ENCODE data around the genes TSPAN11 and FGD4.

DNA sequence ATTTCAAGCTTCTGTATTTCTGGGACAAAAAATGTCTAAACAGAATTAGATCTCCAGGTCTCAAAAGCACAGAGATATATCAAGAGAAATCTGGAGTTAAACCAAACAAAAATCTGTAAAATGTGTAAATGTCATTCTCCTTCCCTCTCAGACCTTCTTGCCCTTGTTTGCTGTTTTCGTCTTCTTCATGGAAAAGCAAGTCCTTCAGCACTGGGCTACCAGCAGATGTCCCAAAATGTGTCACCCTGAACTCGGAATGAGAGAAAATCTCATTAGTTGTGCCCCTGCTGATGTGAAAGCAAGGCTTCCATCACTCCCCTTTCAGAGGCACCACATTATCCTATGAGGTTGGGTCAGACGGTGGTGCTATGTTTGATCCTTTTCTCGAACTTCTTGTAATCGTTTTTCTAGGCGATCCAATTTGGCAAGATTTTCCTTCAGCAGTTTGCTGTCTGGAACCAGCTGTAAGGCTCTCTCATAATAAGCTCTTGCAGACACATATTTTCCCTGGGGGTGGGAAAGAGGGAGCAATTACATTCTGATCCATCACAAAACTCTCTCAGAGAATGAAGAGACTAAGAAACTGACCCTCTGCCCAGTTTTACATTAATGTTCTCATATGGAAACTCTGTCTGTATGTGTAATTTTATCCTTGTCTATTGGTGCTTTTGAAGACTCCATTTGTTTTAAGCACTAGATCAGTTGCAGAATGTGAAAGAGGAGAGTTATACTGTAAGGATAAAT lies 9.2 kb upstream of the OVCH1 start:
- PRO-cap, 2 experiments = no peak in any of the 2 experiments
- RAMPAGE, long total RNA, 4 experiments = no peak in any of the 4 experiments

- PRO-cap, 2 experiments = peak in 1 of 2 experiments; most common plus-strand start chr12:29546281 (in 1)
- RAMPAGE, long total RNA, 4 experiments = no peak in any of the 4 experiments
Measured at GRCh38 chr12:29546133-29546382, 48.6 kb upstream of the OVCH1 start.

- PRO-cap, 2 experiments = no peak in any of the 2 experiments
- RAMPAGE, long total RNA, 4 experiments = no peak in any of the 4 experiments
Measured at GRCh38 chr12:29574534-29574968, 77.1 kb upstream of the OVCH1 start.

GRCh38 chr12:29707962-29708482 lies 75.7 kb downstream of the TMTC1 start:
- PRO-cap, 2 experiments = no peak in any of the 2 experiments
- RAMPAGE, long total RNA, 4 experiments = no peak in any of the 4 experiments

- PRO-cap, 2 experiments = peak in 1 of 2 experiments; most common plus-strand start chr12:29754727 (in 1)
- RAMPAGE, long total RNA, 4 experiments = no peak in any of the 4 experiments
Measured at GRCh38 chr12:29754606-29755006, 29.1 kb downstream of the TMTC1 start.

DNA sequence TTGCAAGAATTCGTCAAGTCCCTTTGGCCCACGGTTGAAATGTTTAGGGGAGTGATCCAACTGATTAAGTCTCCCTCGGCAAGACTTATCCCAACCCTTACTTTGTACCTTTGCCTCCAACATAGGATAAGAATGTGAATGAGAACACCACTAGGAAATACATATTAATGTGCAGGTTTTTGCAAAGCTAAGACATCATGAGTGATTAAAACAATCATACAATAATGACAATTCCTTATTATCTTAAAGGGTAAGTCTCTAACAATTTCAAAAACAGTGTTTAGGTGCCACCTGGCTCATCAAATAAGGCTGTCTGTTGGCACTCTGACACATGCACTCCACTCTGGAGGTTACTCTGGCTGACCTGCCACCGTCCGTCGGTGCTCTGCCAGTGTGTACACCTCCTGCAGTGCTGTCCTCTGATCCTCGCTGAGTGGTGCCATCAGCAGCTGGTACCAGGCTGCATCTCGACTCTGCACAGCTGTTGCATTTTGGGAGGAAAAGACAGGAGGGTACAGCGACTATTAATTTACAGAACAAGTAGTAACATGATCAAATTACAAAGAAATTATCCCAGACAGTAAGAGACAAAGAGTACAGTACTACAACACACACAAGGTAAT lies 64.0 kb downstream of the IPO8 start:
- PRO-cap, 2 experiments = no peak in any of the 2 experiments
- RAMPAGE, long total RNA, 4 experiments = no peak in any of the 4 experiments

- PRO-cap, 2 experiments = no peak in any of the 2 experiments
- RAMPAGE, long total RNA, 4 experiments = no peak in any of the 4 experiments
Measured at GRCh38 chr12:30793450-30793723, 38.6 kb upstream of the CAPRIN2 start.

- PRO-cap, 2 experiments = peak in 1 of 2 experiments; most common plus-strand start chr12:30795242 (in 1)
- RAMPAGE, long total RNA, 4 experiments = no peak in any of the 4 experiments
Measured at GRCh38 chr12:30795085-30795527, 40.4 kb upstream of the CAPRIN2 start.

GRCh38 chr12:30860456-30860753 lies 66.1 kb upstream of the TSPAN11 start:
- PRO-cap, 2 experiments = no peak in any of the 2 experiments
- RAMPAGE, long total RNA, 4 experiments = no peak in any of the 4 experiments

DNA sequence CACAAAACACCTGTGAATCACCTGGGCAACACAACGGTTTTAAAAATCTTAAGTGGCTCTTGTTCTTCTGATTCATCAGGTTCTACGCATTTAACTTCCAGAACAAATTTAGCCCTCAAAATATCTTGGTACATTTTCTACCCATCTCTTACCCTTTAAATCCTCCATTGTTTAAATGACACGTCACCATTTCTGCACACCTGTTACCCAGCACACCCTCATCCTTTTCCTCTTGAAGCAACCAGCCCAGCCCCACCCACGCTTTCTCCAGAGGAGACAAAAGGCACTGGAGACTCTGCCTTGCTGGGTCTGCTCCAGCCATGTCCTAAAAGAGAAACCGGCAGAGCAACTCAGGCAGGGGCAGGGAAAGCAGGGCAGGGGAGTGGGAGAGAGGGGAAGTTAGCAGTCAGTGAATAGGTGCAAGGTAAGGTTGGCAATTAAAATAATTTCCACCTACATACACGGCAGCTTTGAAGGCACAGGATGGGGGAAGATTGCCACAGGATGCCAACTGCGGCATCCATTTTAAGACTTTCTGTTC lies 49.1 kb upstream of the TSPAN11 start:
- PRO-cap, 2 experiments = peak in 1 of 2 experiments; most common plus-strand start position 270 of the sequence (in 1)
- RAMPAGE, long total RNA, 4 experiments = no peak in any of the 4 experiments

DNA sequence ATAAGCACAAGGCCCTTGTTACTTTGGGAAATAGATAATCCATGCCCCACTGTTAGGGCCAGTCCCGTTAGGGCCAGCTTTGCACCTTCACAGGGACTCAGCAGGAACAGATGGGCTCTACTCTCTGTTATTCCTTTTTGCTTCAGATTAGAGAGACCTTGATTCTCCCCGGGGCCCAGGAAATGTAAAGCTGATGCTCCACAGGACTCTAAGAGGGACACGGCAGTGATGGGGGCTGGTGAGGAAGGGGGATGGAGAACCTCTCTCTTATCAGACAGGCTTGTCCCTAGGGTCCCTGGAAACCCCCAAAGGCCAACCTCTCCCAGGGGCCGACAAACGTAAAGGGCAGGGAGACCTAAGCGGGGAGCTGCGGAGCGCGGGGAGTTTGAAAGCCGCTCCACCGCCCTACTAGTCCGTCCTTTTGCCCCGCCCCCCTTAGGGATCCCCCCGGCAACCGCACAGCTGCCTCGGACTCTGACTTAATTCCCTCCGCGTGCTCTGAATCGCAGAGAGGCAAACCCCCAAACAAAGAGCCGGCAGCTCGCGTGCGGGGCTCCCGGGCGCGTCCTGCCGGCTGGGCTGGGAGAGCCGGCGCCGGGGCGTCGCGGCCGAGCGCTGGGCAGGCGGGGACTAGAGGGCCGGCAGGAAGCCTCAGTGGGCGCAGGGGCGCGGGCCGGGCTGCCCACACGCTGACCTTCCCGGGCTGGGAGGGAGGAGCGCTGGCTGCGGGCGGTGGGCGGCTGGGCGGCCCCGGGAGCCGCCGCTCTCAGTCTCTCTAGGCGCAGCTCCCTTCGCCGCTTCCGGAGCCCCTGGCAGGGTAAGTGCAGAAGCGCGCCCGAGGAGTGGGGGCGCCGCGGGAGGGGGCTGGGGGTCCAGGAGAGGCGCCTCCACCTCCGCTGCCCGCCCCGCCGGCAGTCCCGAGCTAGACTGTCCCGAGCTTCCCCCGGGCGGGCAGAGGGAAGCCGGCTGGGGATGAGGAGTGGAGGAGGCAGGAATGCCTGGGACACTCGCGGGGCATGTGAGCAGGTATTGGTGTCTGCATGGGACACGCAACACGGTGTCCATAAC lies at the start of gene TSPAN11:
Gene TSPAN11, plus strand, starts transcription at position 769 of the 1,068 bp plus-strand sequence.
- PRO-cap, 2 experiments = peak in 1 of 2 experiments; most common plus-strand start position 726 of the sequence (in 1); most common minus-strand start position 576 of the sequence (in 1)
- RAMPAGE, long total RNA, 4 experiments = start-site peak on the plus strand in 2 of 4 experiments, centred at positions 730 to 732 of the sequence, 8 to 39 reads per replicate

DNA sequence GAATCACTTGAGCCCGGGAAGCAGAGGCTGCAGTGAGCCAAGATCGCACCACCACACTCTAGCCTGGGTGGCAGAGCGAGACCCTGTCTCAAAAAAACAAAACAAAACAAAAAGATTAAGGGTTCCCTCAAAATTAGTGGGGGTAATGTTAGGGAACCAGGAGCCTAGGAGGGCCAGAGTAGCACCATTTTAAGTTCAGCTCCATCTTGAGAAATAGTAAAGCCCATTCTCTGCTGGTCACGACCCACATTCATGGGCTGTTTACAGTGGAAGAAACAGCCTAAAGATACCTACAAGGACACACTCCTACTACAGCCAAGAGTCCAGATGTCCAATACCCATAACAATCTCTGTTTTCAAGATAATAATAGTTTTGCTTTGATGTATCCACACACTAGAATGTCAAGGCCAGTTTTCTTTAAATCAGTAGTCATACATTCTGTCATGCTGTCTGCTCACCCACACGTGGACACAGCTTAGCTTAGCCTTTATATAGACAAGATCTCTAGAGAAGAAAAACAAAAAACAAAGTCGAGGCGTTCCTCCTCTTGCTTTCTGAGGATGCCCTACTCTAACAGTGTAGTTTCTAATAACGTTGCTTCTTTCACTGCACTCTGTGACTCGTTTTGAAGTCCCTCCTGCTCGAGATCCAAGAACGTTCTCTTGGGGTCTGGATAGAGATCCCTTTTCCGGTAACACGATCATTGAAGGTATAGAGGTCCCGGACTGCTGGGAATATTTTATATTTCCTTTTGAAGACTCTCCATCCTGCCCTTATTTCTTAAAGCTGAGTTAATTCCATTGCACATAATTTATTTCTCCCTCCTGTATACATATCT lies 17.9 kb upstream of the ETFBKMT start:
- PRO-cap, 2 experiments = no peak in any of the 2 experiments
- RAMPAGE, long total RNA, 4 experiments = no peak in any of the 4 experiments

- PRO-cap, 2 experiments = no peak in any of the 2 experiments
- RAMPAGE, long total RNA, 4 experiments = no peak in any of the 4 experiments
Measured at GRCh38 chr12:31646759-31647537, 12.5 kb upstream of the ETFBKMT start.

- PRO-cap, 2 experiments = peak in 1 of 2 experiments; most common plus-strand start chr12:31728484 (in 1)
- RAMPAGE, long total RNA, 4 experiments = no peak in any of the 4 experiments
Measured at GRCh38 chr12:31728375-31728640, 513 bp downstream of the AMN1 start.

DNA sequence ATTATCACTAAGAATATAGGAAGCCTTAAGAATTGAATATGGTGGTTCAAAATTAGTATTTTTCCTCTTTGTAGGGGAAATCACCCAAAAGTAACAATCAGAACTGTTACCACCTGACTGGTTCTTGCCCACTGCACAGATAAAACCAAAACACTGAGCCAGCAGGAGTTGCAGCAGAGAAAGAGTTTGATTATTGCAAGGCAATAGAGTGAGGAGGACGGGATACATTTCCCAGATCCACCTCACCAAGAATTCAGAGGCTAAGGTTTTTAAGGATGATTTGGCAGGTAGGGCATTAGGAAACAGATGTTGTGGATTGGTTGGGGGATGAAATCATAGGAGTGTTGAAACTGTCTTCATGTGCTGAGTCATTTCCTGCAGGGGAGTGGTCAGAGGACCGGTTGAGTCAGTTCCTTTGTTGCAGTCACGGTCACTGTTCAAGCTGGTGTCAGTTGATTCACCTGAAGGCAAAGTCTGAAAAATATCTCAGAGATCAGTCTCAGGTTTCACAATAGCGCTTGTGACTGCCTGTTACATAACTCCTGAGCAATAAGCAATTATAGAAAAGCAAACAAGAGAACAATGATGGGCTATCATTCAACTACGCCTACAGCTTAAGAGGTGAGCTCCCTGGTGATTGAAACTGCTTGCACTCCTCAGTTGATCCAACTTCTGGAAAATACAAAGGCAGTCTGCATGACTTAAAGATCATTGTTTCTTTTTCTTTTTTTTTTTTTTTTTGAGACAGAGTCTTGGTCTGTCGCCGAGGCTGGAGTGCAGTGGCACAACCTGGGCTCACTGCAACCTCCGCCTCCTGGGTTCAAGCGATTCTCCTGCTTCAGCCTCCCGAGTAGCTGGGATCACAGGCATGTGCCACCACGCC lies 20.4 kb upstream of the AMN1 start:
- PRO-cap, 2 experiments = no peak in any of the 2 experiments
- RAMPAGE, long total RNA, 4 experiments = no peak in any of the 4 experiments

GRCh38 chr12:31797376-31797922 lies 5.4 kb upstream of the H3-5 start:
- PRO-cap, 2 experiments = no peak in any of the 2 experiments
- RAMPAGE, long total RNA, 4 experiments = no peak in any of the 4 experiments

- PRO-cap, 2 experiments = no peak in any of the 2 experiments
- RAMPAGE, long total RNA, 4 experiments = no peak in any of the 4 experiments
Measured at GRCh38 chr12:31960571-31961488, 1.6 kb downstream of the RESF1 start.

GRCh38 chr12:32107670-32108311 lies 1.1 kb downstream of the BICD1 start:
- PRO-cap, 2 experiments = peak in 1 of 2 experiments; most common minus-strand start chr12:32108142 (in 1)
- RAMPAGE, long total RNA, 4 experiments = no peak in any of the 4 experiments

DNA sequence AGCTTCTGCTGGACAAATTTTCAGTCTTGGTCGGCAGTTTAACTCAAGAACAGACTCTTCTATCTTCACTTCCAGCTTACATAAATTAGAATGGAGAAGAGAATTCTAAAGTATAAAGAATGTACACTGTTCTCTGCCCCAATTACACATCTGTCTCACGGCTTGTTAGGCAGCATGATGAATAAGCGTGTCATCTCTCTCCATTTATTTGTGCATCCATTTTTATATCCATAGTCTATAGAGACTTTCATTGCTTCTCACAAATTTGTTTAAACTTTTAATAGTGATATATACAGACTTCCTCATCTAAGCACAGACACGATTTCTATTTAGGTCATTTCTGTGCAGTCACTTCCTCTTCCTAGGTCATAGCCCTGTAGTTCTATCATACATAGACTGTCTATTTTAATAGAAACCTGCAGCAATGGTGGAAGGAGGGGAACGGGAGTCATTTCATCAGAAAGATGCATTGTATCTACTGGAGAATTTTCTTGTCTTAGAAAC lies 133.5 kb upstream of the FGD4 start:
- PRO-cap, 2 experiments = no peak in any of the 2 experiments
- RAMPAGE, long total RNA, 4 experiments = no peak in any of the 4 experiments

DNA sequence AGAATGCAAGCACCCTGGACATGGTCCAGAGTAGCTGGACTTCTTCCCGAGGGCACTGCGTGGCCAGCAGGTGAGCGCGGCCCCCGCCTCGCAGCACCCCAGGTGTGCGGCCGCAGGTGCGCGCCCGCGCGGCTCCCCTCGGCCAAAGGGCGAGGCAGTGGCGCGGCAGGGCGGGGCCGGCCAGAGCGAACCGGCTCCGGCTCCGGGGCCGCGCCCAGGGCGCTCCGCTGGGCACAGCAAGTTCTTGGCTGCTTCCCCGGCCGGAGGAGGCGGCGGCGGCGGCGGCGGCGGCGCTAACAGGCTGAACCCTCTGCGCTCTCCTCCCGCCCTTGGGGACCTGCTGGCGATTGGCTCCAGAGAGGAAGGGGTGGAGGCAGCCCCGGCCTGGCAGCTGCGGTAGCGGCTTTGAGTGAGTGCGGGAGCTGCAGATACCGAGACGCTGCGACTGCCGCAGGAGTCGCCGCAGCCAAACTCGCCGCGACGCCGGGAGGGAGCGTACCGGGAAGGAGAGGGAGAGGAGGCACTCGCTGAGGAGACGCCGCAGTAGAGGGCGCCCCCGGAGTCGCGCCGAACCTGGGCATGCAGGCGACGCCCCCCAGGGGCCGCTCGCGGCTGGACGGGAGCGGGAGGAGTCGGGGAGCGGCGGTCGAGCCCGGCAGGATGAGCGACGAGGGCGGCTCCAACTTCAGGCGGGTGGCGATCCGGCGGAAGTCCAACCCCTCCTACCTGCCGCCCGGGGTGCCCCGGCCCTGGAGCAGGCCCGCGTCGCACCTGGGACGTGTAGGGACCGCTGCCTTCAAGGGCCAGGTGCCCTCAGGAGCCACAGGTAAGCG lies at the start of gene FGD4:
Gene FGD4, plus strand, starts transcription at position 425 of the 833 bp plus-strand sequence.
- PRO-cap, 2 experiments = peak in 2 of 2 experiments; most common plus-strand start position 390 of the sequence (in 1); most common minus-strand start position 100 of the sequence (in 1)
- RAMPAGE, long total RNA, 4 experiments = start-site peak on the plus strand in 3 of 4 experiments, centred at positions 395 to 754 of the sequence, 22 to 367 reads per replicate

All from upper lobe of left lung (tissue), 5 donors.